ENCODE measurements around the gene OLFML3.

- RRBS, 2 experiments = no CpG with 5 or more reads among the region's 13 CpGs
Observed at GRCh38 chr1:112702291-112703135, 4.4 kb downstream of the RHOC start.

- RRBS, 2 experiments = no CpG with 5 or more reads among the region's 5 CpGs
Observed at GRCh38 chr1:112704047-112704481, 2.9 kb downstream of the RHOC start.

GRCh38 chr1:112912730-112913302, 43.2 kb downstream of the SLC16A1 start:
- RRBS, 2 experiments = no CpG with 5 or more reads among the region's 1 CpG

DNA sequence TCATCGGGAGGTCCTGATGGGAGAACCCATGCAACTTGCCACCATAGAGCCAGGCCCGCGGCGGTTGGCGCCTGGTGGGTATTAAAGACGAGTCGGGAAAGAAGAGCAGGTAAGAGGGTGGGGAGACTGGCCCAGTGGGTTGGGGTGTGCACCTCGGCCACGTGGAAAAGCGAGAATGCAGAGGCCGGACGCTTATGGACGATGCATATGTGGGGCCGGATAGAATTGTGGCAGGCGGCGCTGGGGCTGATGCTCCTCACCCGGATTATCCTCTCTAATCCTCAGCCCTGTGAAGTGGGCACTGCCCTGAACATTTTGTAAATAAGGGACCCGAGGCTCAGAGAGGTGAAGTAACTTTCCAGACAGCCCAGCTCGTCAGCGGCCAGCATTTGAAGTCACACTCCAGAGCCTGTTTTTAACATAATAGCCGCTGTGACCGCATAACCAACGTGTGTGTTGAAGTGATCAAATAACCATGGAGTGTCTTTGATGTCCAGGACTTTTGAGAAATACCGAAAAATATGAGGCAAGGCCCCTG, 921 bp upstream of the SLC16A1 start:
- RRBS, 2 experiments = 4 to 27% methylated on average over 4 of the region's 24 CpGs

DNA sequence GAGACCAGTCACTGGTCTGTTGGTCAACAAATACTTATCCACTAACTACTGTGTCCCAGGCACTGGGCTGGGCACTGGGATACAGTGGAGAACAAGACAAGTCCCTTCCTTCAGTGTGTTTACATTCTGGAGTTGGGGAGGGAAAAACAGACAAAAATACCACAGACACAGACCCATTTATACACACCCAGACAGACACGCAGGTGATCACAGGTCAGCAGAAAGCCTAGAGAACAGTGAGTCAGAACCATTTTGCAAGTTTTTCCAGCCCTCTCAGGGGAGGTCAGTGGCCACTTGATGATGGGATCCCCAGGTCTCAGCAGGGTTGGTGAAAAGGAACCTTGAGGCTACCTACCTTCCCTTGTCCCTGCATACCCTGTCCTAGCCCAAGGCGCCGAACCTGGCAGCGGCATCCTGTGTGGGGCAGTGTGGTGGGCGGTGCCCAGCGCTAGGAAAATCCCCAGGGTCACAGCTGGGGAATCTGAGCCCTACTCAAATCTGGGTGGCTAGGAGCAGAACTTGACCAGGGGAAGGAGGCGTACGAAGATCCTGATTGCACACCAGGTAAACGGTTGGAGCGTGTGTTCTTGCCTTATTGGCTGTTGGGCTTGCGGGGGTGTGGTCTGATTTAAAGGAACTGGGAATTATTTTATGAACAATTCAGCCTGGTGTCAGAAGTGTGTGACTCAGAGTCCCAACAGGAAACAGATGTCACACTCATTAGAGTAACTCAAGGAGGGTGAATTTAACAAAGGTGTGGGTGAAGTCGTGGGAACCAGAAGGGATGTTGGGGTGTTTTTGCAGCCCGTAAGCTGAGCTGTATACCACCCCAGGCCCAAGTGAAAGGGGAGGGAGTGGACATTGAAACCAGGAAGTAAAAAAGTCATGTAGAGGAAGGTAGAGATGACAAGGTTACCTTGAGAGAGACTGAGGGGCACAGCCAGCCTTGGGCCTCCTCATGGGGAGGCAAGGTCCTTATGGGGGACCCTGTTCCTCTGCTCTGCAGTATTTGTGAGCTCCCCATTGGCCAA, 118.6 kb downstream of the LRIG2 start:
- RRBS, 2 experiments = no CpG with 5 or more reads among the region's 13 CpGs

- RRBS, 2 experiments = no CpG with 5 or more reads among the region's 2 CpGs
Observed at GRCh38 chr1:113420328-113420981, 30.1 kb downstream of the MAGI3 start.

- RRBS, 2 experiments = no CpG with 5 or more reads among the region's 2 CpGs
Observed at GRCh38 chr1:113526082-113526680, 135.9 kb downstream of the MAGI3 start.

DNA sequence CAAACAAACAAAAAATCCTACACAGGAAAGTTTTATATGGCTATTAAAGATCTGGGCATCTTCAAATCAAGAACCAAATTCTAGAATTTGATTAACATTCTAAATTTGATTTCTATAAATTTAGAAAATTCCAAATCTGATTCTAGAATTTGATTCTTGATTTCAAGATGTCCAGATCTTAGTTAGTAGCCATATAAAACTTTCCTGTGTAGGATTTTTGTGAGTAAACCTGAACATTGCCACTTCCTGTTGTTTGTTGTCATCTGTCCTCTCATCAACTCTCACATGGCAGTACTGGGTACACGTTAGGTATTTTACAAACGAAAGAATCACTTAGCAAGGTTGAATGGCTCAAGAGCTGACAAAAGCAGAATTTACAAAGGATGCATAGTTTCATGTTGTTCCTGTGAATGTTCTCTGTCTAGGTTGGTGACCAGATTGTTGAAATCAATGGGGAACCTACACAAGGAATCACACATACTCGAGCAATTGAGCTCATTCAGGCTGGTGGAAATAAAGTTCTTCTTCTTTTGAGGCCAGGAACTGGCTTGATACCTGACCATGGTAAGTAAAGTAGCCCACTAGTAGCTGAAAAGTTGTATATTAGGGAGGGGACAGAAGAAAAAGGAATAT, 78.4 kb downstream of the PHTF1 start:
- RRBS, 2 experiments = no CpG with 5 or more reads among the region's 3 CpGs

- RRBS, 2 experiments = no CpG with 5 or more reads among the region's 6 CpGs
Observed at GRCh38 chr1:113747841-113748193, 11.5 kb downstream of the PHTF1 start.

GRCh38 chr1:113904020-113904600, 489 bp downstream of the AP4B1 start:
- RRBS, 2 experiments = no CpG with 5 or more reads among the region's 14 CpGs

- RRBS, 2 experiments = no CpG with 5 or more reads among the region's 5 CpGs
Observed at GRCh38 chr1:113928146-113928839, 831 bp upstream of the HIPK1 start.

DNA sequence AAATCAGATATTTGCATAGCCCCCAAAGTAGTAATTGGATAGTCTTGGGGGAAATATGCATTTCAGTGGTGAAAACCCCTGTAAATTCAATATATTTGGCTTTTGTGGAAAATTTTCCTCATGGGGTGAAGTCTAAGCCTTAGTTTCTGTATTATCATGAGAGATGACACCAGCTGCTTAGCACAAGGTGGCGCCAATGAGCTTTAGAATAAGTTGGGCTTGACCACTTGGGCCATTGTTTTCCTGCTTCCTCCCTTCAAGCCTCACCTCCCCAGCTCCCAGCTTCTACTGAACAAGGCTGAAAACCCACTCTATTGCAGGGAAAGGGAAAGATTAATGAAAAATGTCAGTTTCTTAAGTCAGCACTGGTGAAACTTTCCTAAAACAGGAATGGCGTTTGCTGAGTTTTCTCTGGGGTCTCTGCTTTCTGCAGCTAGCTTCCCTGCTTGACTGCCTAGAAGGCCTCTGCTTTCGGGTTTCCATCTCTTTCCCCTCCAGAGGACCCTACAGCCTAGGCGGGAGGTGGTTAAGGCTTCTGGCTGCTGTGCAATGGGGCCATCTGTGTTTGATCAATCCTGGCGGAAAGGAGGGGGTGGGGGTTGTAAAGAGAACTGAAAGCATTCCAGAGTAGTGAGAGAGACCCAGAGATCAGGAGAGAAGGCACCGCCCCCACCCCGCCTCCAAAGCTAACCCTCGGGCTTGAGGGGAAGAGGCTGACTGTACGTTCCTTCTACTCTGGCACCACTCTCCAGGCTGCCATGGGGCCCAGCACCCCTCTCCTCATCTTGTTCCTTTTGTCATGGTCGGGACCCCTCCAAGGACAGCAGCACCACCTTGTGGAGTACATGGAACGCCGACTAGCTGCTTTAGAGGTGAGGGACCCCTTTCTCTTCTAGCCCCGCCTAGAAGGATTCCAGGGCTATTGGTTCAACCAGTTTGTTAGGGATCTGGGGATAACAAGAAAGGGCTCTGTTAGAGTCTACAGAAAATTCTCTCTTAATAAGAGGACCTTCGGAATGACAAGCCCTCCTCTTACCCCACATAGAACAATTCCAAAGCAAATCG, at the start of gene OLFML3:
OLFML3 (plus strand) TSS at position 716 of the 1,065 bp plus-strand sequence.
- RRBS, 2 experiments = no CpG with 5 or more reads among the region's 15 CpGs

DNA sequence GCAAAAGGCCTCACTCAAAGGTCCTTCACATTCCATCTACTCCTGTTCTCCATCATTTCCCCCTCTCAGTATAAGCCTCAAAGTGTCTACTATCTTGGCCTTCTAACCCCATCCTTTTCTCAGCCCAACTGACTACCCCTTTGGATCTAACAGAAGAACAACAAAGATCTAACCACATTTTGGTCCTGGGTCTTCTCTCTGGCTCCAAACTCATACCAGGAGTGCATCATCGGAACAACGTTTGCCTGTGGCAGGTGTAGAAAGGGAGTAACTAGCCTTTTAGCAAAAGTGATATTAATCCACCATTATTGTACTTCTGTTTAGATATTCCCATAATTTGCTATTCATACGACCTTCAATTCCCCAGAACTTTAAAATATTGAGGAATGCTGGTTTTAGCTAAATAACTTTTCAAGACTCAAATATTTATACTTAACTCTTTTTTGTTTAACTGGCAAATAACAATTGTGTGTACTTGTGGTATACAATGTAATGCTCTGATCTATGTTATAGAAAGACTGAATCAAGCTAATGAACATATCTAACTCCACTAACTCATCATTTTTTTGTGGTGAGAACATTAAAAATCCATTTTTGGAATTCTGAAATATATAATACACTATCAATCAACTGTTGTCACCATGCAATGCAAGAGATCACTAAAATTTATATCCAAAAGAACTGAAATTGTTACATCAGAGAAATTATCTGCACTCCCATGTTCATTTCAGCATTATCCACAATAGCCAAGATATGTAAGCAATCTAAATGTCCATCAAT, 90.6 kb downstream of the TRIM33 start:
- RRBS, 2 experiments = no CpG with 5 or more reads among the region's 3 CpGs

- RRBS, 2 experiments = no CpG with 5 or more reads among the region's 12 CpGs
Observed at GRCh38 chr1:114508544-114509442, 2.2 kb downstream of the TRIM33 start.

GRCh38 chr1:114565222-114565884, 16.1 kb downstream of the BCAS2 start:
- RRBS, 2 experiments = no CpG with 5 or more reads among the region's 9 CpGs

- RRBS, 2 experiments = no CpG with 5 or more reads among the region's 6 CpGs
Observed at GRCh38 chr1:114717402-114718195, 1.0 kb upstream of the NRAS start.

DNA sequence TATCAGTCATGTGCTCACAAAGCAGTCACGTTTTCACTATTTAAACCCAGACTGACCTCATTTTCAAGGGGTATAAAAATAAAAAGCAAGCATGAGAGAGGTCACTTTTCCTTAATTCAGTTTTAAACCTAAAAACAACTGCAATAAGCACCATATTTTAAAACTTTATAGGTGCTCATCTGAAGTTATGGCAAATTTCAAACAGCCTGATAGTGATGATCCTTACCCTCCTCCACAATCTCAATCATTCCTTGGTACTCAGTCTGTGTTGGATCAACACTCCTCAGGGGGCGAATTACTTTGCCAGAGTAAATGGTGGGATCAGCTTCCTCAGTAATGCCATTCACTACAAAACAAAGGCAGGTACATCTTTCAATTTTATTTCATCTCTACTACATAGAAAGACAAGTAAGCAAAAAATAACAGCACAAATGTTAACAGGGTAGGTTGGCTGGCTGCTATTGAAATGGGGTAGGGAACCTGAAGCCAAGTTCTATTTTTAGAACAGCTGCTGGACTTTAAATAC, 7.1 kb upstream of the NRAS start:
- RRBS, 2 experiments = no CpG with 5 or more reads among the region's 2 CpGs

- RRBS, 2 experiments = no CpG with 5 or more reads among the region's 4 CpGs
Observed at GRCh38 chr1:114724824-114725476, 8.4 kb upstream of the NRAS start.